Kidney epithelial cell (primary cell): ENCODE results near the genes LMOD3 and FRMD4B.

- RAMPAGE, long total RNA, result no peak
- RRBS, result no CpG with 5 or more reads among the region's 10 CpGs
These were observed 1.5 kb downstream of the LRIG1 start for GRCh38 chr3:66499242-66499767.

GRCh38 chr3:67017041-67017775 lies 19.1 kb downstream of the KBTBD8 start:
- RAMPAGE, long total RNA, result no peak
- RRBS, result no CpG with 5 or more reads among the region's 3 CpGs

DNA sequence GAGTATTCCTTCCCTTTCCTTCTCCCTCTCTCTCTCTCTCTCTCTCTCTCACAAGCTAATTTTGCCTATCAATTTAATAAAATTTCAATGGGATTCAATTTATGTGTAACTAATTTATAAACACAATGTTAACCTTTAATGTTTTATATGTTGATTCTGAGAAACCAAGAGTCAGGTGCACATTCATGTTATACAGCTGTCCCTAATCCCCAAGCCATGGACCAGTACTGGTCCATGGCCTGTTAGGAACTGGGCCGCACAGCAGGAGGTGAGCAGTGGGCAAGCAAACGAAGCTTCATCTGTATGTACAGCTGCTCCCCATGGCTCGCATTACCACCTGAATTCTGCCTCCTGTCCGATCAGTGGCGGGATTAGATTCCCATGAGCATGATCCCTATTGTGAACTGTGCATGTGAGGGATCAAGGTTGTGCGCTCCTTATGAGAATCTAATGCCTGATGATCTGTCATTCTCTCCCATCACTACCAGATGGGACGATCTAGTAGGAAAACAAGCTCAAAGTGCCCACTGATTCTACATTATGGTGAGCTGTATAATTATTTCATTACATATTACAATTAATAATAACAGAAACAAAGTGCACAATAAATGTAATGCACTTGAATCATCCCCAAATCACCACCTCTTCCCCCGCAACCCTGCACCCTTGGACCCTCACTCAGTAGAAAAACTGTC lies 178.3 kb downstream of the SUCLG2 start:
- RAMPAGE, long total RNA, result no peak
- RRBS, result no CpG with 5 or more reads among the region's 8 CpGs

- RAMPAGE, long total RNA, result no peak
- RRBS, result no CpG with 5 or more reads among the region's 3 CpGs
These were observed 3.8 kb downstream of the TMF1 start for GRCh38 chr3:69048349-69048638.

- RAMPAGE, long total RNA, result no peak
- RRBS, result no CpG with 5 or more reads among the region's 8 CpGs
These were observed 1.0 kb downstream of the UBA3 start for GRCh38 chr3:69079028-69079699.

- RAMPAGE, long total RNA, result no peak
- RRBS, result no CpG with 5 or more reads among the region's 11 CpGs
These were observed at the start of gene LMOD3 for GRCh38 chr3:69121944-69122936. LMOD3 (minus strand) TSS chr3:69122595.

DNA sequence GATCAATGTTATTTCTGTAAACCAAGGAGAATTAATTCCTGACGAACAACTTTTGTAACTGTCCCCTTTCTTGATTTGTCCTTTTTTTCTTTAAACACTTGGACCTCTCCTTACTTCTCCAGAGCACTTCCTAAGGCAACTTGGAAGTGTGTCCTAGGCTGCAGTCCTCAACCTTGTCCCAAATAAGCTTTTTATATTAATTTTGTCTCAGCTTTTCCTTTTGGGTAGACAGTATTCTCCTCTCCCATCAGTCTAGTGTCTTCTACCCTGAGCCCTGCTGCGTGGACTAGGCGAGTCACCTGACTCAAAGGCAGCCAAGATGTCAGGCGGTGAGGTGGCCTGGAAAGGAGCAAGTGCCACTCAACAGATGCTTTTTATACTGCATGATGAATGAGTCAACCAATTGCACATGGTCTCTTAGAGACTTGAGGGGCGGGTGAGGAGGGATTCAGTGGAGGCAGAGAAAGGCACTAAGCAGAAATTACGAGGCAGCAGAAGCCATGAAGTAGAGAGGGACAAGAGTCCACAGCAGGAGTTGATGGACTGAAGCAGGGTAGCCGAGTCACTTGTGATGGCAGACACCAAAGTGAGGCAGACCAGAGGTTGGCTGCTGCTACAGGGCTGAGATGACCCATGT lies 95.9 kb downstream of the FRMD4B start:
- RAMPAGE, long total RNA, result no peak
- RRBS, result no CpG with 5 or more reads among the region's 7 CpGs

DNA sequence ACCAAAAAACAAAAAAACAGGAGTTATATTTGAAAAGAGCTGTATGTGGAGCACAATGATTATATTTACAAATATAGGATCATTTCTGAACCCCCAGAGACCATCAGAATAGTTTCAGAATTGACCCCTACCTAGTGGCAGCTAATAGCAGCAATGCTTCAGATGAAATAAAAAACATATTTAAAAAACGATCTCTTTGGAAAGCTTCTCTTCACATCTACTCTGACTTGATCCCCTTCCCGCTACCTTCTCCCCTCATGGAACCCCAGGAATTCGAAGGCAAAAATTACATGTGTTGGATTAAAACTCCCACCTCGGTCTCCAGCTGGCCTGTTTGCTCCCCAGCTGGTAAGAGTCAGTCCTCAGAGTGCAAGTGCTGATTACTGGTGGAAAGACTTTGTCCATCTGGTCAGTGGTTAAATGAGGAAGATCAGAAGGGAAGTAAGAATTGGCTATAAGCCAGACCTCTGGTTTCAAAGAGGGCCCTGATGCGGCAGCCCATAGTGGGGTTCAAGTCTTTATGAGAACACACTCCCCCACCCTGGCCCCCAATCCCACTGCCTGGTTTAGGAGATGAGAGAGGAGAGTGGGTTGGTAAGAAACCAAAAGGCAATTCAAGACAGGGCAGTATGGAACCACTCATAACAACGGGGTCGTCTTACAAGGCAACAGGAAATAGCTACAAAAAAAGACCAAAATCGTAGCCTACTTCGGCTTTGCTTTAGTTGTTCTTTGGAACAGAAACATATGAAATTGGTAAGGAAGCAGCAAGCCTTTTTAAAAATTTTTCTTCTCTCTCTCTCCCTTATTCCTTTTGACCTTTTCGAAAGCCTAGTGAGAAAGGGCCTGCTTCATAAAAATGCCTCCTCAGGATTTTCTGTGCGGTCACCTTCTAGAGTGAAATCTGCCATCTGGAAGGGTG lies 65.1 kb downstream of the FRMD4B start:
- RAMPAGE, long total RNA, result no peak
- RRBS, result no CpG with 5 or more reads among the region's 11 CpGs

GRCh38 chr3:69322009-69322412 lies 63.9 kb downstream of the FRMD4B start:
- RAMPAGE, long total RNA, result no peak
- RRBS, result no CpG with 5 or more reads among the region's 4 CpGs

GRCh38 chr3:69364246-69364732 lies 21.6 kb downstream of the FRMD4B start:
- RAMPAGE, long total RNA, result no peak
- RRBS, result no CpG with 5 or more reads among the region's 6 CpGs

DNA sequence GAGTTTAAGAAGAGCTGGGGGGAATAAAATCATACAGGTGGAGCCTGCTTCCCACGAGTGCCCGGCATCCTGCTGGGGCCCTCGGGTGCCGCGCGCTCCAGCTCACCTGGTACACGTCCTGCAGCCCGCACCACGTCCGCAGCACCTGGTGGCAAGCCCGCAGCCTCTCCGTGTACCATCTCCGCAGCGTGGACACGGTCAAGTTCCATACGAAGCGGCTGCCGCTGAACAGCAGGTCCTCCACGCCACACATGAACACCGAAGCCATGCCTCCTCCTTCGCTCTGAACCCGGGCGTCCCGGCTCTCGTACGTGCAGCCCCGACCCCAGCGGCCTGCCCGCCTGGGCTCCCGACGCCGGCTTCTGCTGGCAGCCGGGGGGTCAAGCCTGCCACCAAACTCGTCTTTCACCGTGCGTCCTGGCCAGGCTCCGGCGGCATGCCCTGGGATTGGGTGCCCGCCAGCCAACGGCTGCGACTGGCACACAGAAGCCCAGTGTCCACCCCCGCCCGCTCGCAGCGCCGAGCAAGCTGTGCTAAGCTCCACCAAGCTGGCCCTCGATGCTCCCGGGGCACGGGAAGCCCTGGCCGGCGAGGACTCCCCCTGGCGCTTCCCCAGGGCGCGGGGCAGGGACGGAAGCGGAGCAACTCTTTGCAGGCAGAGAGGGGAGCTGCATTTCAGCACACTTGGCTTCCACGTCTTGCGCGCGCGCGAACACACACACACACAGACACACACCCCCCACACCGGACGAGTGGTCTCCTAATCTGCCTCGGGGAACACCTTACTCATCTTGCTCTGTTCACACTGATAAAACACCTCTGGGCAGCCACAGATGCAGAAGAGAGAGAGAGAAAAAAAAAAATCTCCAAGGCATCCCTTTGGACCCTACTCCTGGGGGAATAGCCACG lies at the start of gene FRMD4B:
TSS of gene FRMD4B (minus strand) at position 367 of the 909 bp plus-strand sequence.
- RAMPAGE, long total RNA, result no peak
- RRBS, result 1% methylated on average over 14 of the region's 66 CpGs

DNA sequence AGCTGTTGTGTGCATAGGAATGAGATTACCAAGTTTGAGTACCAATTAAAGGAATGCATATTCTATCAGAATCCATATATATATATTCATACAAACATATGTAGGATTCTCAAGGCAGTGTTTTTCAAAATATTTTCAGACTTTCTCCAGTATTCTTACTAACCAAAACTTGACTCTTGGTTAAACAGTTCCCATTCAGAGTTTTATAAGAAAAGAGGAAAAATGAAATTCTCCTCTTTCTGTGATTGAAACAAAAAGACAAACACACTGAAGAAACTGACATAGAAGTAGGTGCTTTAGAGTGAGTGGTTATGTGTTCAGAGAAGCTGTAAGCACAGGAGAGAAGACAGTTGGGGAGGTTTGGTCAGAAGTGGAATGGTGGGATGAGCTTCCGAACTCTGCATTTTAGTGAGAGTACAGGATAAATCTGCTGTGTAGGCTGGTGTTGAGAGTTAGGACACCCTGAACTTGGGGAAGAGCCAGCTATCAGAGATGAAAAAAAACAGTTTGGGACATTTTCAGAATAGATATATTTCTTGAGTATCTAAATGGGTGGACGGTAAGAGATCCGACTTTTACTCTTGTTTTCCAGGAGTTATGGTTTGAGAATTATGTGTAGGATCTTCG lies 18.0 kb downstream of the MITF start:
- RAMPAGE, long total RNA, result no peak
- RRBS, result no CpG with 5 or more reads among the region's 4 CpGs

GRCh38 chr3:69929873-69930512 lies 190.7 kb downstream of the MITF start:
- RAMPAGE, long total RNA, result no peak
- RRBS, result no CpG with 5 or more reads among the region's 10 CpGs

DNA sequence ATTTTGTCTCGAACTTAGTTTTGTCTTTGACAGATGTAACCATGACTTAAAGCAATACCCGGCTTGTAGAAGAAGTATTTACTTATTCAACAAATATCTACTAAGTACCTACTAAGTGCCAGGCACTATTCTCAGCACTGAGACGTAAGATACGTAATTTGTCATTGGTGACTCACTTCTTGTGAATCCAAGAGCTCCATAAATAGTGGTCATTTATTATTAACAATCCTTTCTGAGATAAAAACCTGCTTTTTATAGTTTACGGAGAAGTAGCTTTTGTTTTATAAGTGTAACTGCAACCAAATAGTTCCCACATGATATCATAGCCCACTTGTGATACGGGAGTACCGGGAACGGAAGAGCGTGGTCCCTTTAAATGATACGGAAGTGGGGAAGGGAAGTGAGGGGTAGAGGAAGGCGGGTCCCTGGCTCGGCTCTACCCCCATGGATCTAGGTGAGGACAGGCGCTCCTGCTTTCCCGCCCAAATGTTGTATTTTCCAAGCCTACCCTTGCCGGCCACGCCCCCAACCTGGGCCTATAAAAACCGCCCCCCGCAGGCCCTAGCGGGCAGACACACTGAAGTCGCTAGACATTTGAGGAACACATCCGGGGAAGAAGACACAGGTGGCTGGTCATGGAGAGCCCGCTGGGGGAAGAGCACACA lies 260.0 kb downstream of the MITF start:
- RAMPAGE, long total RNA, result no peak
- RRBS, result 92% methylated on average over 2 of the region's 22 CpGs

DNA sequence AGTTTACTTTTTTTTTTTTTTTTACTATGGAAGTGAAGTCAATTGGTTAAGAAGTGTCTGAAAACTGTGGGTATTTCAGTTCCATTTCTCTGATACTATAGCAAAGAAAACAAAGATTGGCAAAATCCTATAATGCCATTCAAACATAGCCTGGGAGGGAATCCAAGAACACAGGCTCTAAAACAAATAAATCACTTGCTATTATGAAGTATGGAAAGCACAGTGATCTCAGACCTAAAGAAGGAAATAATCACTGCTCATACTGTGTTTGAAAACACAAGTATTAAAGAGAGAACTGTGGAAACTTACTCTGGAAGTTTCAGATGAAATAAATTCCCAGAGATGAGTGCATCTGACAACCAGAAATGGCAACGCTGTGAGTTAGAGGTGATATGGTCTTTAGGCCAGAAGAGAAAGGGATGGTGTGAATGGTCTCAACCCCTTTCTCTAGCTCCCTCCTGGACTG lies 272.4 kb downstream of the MITF start:
- RAMPAGE, long total RNA, result no peak
- RRBS, result no CpG with 5 or more reads among the region's 1 CpG

DNA sequence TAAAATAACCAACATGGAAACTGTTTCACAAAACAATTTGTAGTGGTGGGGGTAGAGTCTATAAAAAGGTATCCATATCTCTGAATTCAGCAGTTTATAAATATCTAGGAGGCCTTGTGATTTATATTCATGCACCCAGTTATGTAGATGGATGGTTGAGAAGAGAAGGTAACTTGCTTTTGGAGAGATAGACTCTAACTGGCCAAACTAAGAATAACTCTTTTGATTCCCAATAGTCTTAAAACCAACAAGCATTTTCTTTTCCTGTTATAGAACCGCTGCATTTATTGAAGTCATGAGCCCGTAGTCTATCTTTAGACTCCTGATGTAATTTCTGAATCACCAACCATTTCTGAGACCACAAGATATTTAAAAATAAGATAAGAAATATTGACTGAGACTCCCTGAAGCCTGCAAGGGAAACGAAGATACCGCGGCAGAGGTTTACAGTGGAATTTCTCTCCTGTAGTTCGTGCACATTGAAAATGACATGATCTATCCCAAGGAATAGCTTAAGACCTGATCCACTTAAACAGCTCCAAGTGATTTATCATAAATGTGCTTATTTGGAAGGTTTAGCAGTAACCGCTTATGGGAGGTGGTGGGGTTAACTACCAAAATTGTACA lies 244.4 kb downstream of the MDFIC2 start:
- RAMPAGE, long total RNA, result no peak
- RRBS, result no CpG with 5 or more reads among the region's 7 CpGs

DNA sequence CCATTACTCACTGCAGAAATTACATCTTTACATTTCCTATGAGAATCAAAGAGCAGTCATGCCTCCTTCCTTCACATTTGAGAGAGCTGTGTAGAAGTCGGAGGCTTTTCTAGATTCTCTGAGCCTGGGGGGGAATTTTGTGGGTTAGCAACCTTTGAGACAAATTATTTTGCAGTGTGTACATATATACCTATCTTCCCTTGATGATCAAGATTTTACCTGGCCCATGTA lies 491.4 kb upstream of the MDFIC2 start:
- RAMPAGE, long total RNA, result no peak
- RRBS, result no CpG with 5 or more reads among the region's 1 CpG

DNA sequence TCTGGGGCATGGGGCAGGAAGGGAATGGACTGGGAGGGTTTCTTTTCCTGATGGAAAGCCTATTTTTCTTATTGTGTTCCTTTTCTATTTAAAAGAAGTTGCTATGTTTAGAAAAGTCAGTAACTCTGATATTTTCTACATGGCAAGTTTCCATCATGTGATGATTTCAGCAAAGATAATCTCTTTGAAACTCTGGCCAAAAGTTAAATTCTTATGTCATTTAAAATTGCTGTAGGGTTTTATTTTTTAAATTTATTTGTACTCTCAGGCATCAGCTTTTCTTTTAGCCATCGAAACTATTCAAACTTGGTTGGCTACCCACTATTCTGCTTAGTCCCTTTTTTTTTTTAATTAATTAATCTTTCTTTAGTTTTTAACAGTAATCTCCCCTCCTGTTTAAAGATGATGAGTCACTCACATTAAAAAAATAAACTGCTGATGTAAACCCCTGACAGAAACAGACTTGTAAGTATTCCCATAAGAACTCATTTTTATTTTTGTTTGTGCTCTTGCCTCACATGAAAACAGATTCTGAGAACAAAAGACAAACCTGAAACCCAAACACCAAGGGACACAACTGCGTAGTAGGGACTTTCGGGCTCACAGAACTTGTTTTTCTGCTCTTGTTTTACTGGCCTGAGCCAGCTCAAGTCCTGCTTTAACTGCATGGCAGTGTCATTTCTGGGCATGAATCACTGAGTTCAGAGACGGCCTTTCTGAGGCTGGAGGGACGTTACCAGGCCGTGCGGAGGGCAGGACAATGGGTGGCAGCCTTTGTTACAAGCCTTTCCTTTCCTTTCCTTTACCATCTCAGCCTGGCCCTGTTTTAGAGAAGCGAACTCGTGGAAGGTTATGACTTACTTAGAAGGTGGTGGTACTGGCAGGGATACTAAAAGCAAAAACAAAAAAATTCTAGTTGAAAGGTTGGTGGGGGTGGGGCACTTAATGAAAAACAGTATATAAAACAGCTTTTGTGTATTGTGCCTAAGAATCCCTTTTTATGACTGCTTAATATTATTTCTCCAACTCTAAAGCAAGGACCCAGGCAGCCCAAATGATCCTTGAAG lies 600.8 kb downstream of the FOXP1 start:
- RAMPAGE, long total RNA, result no peak
- RRBS, result no CpG with 5 or more reads among the region's 9 CpGs

GRCh38 chr3:71010499-71011220 lies 572.9 kb downstream of the FOXP1 start:
- RAMPAGE, long total RNA, result no peak
- RRBS, result no CpG with 5 or more reads among the region's 3 CpGs

GRCh38 chr3:71080456-71081272 lies 502.9 kb downstream of the FOXP1 start:
- RAMPAGE, long total RNA, result no peak
- RRBS, result no CpG with 5 or more reads among the region's 8 CpGs